ENCODE measurements around a stretch of chr22.

- PRO-cap = bidirectional peak, plus-strand start at chr22:48490051, minus-strand start at chr22:48490002
Observed at GRCh38 chr22:48489912-48490563, 685 bp downstream of the TAFA5 start.

DNA sequence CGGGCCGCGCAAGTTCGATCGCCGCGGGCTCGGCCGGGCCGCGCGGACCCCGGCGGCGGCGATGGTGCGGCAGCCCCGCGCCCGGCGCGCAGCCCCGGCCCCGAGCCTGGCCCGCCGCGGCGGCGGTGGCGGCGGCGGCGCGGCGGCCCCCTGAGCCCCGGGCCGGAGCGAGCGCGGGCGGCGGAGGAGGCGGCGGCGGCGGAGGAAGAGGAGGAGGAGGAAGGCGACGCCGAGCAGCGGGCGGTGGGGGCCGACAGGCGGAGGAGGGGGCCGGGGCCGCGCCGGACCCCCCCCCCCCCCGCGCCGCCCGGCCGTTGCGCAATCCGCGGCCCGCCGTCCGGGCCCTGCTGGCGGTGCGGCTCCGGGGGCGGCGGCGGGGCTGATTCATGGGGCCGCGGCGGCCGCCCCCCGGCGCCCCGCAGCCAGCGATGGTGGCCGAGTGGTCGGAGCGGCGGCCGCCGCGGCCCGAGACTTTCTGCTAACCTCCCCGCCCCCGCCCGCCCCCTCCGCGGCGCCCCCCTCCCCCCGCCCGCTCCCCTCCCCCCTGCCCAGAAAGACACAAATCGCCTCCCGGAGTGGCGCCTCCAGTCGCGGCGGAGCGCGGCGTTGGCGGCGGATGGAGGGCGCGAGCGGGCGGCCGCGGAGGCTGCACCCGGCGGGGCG, 86.5 kb downstream of the TAFA5 start:
- PRO-cap = bidirectional peak, plus-strand start at position 593 of the sequence, minus-strand start at position 436 of the sequence

DNA sequence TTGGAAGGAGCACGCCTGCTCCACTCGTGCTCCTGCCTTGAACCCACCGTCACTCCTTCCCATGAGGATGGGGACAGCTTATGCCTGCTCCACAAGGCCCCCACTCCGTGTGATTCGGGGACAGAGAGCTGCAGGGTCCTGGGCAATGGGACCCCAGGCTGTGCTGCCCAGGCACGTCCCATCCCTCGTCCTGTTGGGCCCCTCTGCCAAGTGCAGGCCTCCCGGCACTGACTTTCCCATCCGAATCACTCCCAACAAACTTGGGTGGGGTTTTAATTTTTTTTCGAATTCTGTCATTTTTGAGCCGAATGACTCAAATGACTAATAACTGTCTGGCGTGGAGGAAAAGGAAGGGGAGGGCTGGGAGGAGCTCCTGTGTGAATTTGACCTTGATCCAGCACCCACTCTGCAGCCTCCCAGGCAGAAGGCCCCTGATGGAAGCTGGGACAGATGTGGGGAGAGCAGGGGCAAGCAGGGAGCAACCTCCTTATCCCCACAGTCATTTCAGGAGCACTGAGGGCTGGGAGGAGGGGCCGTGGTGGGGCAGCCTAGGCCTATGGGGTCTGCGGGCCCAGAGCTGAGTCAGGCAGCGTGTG, 165.1 kb downstream of the TAFA5 start:
- PRO-cap = no peak

DNA sequence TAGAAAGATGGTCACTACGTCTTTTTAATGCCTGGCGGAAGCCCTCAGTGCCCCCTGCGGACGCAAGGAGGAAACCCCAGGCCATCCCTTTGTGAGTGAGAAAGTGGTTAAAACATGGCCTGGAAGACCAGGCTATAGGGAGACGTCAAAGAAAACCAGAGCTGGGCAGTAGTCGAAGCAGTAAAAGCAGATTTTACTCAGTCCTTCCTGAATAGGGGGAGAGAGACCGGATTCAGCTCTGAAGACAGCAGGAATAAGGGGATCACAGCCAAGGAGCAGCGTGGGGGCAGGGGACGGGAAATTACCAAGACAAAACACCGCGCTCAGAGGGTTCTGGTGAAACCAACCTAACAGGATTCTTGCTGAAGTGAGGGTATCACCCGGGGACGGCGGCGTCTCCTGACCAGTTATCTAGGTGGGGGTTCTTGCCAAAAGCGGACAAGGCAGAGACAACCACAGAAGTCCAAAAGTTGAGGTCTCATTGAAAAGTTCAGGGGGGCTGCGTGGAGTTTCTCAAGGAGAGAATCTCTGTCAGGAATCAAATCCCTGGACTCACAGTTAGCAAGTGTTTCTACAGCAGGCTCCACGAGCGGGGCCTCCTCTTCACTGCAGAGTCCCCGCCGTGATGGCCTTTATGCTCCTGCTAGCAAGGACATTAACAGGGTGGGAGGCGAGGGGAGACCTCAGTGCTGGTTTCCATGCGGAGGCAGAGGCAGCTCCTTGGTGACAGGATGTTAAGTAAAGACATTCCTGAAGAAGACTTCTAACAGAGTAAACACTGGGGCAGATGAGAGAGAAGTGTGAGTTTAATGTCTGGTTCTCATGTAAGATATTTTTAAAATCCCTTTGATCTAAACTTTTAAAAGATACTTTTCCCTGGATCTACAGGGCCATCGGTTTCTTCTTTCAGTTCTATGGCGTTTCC, 291.0 kb downstream of the BRD1 start:
- PRO-cap = no peak

GRCh38 chr22:49723748-49724464, 103.8 kb downstream of the BRD1 start:
- PRO-cap = no peak

DNA sequence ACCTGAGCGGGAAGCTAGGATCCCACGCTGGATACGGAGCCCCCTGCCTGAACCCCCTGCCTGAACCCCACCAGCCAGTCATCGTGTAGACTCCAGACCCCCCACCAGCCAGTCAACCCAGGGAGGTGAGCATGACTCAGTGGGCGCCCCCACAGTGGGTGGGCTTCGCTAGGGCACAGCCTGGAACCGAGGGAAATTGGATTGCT, 57.2 kb downstream of the BRD1 start:
- PRO-cap = no peak

DNA sequence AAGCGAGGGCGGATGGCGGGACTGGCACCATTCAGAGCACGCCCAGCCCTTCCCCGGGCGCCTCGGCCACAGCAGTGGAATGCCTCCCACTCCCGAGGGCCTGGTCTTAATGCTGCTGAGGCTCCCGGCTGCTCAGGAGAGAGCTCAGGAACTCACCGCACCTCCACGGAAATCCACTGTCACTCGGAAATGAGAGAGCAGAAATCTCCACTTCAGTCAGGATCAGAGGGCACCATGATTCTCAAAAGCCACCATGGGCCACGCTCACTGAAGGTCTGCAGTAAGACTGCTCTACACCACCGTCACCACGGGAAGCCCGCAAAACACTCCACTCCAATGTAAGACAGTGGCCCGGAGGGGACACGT, 42.9 kb downstream of the BRD1 start:
- PRO-cap = no peak

DNA sequence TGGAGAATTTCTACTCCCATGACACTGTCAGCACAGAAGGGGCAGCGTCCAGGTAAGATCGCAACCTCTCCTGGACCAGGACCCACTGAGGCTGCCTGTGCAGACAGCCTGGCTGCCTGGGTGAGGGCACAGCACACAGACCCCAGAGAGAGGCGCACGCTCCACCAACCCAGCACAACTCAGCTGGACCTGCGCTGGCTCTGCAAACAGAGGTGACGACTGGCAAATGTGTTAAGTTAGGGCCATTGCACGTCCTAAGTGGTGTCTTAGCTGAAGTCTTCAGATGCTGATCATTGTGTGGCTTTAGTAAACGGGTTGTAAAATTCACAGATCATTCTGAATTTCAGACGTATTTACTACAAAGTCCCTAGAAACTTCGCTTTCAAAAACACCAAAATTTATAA, 33.2 kb downstream of the BRD1 start:
- PRO-cap = no peak

GRCh38 chr22:49800791-49801423, 26.8 kb downstream of the BRD1 start:
- PRO-cap = no peak

DNA sequence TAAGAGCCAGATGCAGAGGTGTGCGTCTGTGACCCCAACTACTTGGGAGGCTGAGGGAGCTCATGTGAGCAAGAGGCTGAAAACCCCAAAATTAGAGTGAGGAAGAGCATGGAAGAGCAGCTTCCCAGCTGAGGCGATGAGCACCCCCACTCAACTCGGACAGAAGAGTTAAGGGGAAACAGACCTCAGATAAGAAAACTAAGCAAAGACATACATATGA, 21.4 kb downstream of the BRD1 start:
- PRO-cap = no peak

GRCh38 chr22:49847979-49849126, 5.3 kb upstream of the ZBED4 start:
- PRO-cap = no peak

GRCh38 chr22:50119647-50120342, 30.0 kb downstream of the MOV10L1 start:
- PRO-cap = no peak

- PRO-cap = no peak
Observed at GRCh38 chr22:50186814-50187695, 1.3 kb downstream of the TRABD start.

- PRO-cap = no peak
Observed at GRCh38 chr22:50189643-50190058, 3.9 kb downstream of the TRABD start.

DNA sequence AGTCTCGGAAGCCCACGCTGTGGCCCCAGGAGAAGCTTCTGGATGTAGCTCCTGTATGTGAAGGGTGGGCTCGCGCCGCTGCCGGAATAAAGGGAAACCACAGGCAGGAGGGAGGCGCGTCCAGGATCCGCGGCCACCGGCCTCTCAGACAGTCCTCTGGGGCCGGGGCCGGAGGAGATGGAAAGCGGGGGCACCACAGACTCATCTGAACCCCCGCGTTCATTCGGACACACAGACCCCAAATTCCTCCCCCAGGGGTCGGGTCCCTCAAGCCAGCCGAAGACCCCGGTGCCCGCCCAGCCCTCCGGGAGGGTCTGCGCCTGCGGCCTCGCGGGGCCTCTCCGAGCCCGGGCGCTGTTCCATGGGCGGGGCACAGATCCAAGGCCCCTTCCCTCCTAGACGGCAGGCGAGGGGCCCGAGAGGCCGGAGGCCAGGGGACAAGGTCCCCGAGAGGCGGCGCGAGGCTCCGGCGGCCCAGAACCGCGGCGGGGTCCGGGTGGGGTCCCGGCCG, 608 bp upstream of the SELENOO start:
- PRO-cap = unidirectional peak, plus-strand start at position 153 of the sequence

DNA sequence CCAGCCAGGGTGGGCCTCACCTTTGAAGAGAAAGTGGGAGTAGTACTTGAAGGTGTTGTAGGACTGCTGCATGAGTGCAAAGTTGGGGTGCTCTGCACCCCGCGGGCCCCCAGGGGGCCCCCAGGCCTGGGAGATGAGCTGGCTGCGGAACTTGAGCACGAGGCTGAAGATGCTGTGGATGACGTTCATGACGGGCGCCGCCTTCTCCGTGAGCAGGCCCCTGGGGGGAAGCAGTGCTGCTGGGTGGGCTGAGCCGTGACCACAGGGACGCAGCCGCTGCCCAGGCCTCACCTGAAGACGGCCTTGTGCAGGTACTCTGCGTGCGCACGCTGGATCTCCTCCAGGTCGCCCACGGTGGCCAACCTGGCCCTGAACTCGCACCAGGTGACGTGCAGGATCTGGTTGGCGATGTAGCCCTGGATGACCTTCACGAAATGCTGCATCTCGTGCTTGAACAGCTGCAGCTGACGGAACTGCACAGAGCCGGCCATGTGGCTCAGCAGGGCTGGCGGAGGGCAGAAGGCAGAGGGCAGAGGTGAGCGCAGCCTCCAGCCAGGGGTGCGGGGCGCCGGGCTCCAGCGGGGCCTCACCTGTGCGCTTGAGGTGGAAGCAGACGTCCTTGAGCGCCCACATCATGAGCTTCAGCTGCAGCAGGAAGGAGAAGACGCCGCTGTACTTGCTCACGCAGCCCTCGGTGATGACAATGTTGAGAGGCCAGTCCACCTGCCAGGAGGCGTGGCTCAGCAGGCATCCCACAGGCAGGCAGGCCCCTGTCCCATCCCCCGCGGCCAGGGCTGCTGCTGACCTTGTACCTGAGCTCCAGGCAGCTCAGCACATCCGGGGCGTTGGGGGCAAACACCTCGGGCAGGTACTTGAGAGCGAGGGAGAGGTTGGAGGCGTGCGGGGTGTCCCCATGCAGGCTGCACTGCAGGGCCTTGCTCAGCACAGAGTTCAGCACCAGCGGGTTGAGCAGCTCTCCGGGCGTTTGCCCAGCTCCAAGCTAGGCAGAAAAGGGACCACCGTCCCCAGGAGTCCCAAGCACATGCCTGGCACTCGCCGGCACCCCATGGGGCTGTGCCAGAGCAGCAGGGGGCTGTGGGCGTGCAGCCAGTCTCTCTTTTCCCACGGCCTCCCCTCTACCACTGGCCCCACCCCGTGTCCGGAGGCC, 17.5 kb downstream of the SELENOO start:
- PRO-cap = no peak

GRCh38 chr22:50259152-50259655, 2.3 kb downstream of the MAPK12 start:
- PRO-cap = no peak

- PRO-cap = no peak
Observed at GRCh38 chr22:50292538-50293100, 14.8 kb downstream of the PLXNB2 start.

DNA sequence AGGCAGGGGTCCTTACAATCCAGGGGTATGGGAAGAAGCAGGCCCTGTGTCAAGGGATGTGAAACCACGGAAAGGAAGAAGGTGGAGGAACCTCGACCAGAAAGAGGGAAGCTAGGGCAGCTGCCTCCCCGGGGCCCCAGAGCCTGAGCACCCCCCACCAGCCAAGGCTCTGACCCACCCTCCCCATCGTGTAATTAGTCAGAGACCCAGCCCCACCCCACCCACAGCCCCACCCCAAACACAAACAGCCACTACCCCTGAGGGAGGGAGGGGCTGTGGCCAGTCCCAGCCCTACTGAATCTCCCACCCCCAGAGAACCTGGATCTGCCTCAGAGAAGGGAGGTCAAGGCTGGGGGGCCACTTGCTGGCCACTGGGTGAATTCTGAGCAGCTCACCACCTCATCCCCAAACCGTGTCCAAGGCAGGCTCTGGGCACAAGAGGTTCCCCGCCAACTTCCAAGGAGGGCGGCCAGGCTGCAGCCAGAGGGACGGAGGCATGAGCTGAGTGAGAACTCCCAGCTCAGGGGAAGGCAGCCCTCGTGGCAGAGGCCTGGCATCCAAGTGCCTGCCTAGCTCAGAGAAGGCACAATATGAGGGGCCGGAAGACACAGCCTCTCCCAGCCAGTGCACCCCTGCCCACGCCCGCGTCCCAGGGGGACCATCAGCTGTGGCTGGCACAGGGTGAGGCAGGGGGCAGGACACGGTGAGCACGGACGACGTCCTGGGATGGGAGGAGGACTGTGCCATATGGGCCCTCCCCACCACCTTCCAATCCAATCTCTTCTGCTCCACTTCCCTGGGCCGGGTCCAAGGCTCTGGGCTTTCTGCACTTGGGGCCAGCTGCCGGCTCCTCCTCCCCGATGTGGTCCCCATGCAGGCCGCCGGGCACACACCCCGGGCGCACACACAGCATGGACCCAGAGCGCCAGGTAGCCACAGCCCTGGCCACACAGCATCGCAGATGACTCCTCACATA, 2.7 kb downstream of the PLXNB2 start:
- PRO-cap = bidirectional peak, plus-strand start at position 664 of the sequence, minus-strand start at position 557 of the sequence

DNA sequence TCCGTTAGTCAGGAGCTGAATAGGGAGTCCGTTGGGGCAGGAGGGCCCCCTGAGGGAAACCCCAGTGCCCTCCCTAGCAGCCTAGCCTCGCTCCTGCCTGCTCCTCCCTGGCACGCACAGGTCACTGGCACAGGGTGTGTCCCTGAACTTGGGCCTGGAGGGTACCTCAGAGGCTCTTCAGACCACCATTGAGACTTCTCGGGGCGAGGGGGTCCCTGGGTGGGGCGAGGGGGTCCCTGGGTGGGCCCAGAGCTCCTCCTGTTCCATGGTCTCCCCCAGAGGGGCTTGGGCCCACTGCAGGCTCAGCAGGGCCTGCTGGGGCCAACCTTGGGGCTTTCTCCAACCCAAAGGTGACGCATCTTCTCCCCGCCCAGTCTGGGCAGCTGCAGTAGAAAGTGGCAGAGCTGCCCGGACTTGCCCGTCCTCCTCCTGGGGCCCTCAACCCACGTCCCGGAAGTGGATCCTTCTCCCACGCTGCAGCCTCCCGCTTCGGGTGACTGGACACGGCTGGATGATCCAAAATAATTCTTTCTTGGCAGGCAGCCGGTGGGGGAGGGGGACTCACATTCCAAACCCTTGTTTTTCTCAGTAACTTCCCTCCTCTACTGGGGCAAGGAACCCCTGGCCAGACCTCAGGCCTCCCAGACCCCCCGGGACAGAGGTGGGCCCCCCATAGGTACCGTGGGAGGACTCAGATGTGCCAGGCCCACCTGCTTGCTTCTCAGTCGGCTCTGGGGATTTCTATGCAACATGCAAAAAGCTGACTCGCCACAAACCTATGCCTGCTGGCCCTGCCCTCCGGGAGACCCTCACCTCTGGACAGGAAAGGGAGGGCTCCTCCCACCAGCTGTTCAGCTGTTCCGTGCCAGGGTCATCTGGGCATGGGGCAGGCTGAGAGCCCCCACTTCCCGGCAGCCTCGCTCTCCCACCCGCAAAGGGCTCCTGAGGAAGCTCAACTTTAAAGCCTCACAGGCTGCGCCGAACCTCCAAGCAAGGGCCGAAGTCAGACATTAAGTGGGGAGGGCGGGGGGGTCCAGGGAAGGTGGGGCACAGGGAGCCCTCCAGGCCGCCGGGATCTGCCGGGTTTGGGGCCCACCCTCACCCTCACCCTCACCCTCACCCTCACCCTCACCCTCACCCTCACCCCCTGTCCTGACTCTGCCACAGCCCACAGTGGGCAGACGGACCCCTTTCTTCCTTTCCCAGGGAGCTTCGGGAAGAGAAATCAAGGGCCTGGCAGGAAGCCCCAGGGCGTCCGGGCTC, 1.4 kb downstream of the PLXNB2 start:
- PRO-cap = bidirectional peak, plus-strand start at position 594 of the sequence, minus-strand start at position 292 of the sequence

Data from ReNcell CX (cell line).